Smooth muscle cell (in vitro differentiated cells): ENCODE results near the genes ASNS, TECPR1, BRI3 and BAIAP2L1.

GRCh38 chr7:96349497-96349987 is 27.6 kb upstream of the SLC25A13 start:
- RAMPAGE, long total RNA: no peak

- RAMPAGE, long total RNA: no peak
Measured at GRCh38 chr7:97015917-97016590, 8.6 kb downstream of the DLX5 start.

- RAMPAGE, long total RNA: no peak
Measured at GRCh38 chr7:97027521-97027893, 2.9 kb upstream of the DLX5 start.

DNA sequence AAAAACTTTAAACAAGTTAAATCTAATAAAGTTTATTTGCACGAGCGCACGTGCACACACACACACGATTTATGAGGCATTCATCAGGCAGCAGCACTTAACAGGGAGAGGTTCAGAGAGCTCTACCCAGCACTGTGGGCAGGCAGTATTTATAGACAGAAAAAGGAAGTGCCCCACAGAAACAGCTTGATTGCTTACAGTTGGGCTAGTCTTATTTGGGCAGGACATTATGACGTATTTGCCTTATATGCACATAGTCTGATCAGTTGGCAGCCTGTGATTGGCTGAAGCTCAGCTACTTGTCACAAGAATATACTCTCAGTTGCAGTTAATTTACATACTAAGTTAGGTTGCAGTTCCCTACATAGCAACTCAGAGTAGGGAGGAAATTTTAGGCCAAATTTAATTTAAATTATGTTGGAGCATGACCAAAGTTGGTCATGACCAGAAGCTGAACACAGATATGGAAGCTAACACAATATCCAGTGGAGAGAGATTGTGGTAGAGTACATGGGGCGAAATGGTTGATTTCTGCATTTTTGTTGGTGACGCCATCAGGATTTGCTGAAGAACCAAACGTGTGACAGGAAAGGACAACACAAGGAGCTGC is 1.1 kb upstream of the SDHAF3 start:
- RAMPAGE, long total RNA: no peak

DNA sequence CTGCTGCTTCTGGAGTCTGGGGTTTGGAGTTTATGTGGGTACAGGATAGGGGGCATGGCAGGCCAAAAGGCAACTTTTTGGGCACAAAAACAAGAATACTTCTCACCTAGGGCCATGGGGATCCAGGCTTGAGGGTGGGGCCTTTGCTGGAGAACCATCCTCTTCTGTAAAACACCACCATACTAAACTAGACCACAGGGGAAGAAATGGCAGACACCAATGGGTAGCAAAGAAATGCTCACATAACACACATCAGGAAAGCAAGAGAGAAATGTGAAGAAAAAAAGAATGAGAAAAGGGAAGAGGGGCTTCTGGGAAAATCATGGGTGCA is 115.1 kb downstream of the SDHAF3 start:
- RAMPAGE, long total RNA: no peak

DNA sequence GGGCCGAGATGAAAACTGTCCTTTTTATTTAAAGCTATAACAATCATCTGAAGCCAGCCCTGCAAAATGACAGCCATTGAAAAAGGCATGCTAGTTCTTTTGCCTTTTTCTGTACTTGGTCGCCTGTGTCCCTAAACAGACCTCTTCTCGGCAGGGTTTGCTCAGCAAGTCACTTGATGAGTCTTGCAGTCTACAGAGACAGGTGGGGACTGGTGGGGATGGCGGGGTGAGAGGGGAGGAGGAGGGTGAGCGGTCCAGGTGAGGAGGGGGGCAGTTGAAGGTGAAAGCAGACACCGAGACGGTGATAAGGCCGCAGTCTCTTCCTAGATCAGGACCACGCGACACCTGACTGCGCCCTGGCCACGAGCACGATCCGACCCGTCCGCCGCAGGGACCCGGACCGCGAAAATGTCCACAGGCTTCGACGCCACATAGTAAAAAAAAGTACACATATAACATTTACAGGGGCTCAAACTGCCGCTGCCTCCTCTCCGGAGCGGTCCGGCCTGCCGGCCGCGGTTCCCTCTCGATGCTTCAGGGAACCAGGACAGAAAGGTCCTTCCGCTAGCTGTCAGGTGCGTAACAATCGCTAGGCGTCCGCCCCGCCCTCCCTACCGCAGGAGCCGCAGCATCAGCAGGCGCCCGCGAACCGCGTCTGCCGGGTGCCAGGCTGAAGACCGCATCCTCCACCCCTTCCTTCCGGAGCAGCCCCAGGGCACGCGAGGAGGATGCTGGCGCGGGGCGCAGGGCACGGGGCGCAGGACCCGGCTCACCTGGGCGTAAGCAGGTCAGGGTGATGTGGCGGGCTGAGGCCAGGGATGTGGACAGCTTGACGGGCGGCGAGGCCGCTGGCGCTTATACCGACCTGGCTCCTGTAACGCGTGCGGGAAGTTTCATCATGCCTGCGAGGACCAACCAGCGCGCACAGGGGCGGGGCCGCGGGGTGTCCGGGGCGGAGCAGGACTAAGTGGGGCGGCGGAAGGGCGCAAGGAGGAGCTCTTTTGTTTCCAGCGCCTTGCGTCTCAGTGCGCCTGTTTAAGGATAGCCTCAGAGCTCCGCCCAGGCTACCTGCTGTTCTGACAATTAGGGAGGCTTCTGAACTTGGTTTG is at the start of gene ASNS:
ASNS (minus strand) TSS at position 831 of the 1,109 bp plus-strand sequence.
- RAMPAGE, long total RNA: start-site peak on the minus strand centred at position 868 of the sequence, 122 bp wide, 131 and 118 reads in 2 replicates

DNA sequence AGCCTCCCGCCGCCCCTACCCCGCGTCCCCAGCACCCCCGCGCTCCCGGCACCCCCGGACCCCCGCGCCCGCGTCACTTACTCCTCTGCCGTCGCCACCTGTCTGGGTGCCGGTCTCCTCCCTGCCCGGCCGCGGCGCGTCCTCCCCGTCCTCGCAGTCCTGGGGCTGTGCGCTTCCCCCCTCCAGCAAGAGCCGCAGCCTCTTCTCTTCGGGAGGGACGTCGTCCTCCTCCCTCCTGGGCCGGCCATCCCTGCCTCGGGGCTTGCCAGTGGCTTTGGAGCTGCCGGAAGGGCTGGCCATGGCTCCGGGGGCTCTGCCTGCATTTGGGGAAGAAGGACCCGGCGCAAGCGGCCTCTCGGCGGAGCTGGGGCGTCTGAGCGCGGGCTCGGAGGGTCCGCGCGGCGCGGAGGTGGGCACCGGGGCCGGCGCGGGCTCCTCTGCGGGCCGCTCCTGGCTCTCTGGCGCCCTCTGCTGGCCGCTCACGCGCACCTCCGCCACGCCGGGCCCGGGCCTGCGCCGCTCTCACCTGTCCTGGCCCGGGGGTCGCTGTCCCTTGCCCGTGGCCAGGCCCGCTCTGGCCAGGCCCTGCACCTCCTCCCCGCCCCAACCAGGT is 55.9 kb upstream of the ASNS start:
- RAMPAGE, long total RNA: no peak

DNA sequence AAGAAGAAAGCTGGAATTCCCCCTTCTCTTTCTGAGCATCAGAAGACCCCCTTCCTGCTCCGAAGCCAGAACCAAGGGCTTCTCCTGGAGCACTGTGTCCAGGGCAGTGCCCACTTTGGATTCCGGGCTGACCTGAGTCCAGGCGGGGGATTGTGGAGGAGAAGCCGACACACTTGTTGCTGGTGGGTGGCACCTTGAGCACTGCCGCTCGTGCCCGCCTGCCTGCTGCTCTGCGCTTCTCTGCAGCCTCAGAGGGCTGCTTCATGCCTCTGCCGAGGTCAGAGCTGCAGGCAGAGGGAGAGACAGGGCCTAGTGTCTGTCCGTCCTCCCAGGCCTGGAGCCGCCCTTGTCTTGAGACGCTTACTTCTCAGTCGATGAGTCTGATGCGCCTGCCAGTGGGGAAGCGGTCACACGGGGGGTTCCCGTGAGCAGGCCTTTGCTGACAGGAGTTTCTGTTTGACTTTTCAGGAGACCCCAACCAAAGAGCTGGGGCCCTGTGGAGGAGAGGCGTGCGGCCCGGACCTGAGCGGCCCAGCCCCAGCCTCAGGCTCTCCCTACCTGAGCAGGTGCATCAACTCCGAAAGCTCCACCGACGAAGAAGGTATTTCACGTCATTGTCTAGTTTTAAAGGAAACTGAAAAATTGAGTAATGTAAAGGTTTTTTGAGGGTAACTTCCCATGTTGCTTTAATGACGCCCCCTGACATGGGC is 8.0 kb upstream of the BHLHA15 start:
- RAMPAGE, long total RNA: no peak

DNA sequence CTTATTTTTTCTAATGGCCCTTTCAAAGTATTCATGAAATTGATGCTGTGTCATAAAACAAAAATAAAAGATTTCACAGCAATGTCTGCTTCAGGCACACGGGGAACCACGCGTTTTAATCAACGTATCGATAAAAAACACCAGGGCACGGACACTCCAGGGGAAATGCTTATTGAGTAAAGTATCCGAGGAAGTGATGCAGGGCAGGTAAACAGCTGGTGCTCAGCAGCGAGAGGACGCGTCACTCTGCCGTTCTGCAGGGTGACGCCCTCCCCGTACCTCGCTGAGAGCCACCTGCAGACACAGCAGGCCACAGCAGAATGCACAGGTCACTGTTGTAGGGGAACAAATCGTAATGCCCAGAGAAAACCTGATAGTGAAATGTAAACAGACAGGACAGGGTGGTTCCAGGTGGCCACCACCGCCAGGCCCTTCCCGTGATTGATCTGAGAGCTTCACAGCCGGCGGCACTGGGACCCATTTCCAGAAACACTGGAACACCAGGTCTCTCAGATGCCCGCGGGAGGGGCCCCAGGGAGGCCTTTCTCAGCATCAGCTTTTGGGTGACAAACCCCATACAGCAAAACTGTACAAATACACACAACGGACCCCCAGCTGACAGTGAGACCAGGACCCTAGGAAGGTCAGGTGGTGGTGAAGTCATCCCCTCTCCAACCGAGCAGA is 4.3 kb downstream of the BHLHA15 start:
- RAMPAGE, long total RNA: no peak

DNA sequence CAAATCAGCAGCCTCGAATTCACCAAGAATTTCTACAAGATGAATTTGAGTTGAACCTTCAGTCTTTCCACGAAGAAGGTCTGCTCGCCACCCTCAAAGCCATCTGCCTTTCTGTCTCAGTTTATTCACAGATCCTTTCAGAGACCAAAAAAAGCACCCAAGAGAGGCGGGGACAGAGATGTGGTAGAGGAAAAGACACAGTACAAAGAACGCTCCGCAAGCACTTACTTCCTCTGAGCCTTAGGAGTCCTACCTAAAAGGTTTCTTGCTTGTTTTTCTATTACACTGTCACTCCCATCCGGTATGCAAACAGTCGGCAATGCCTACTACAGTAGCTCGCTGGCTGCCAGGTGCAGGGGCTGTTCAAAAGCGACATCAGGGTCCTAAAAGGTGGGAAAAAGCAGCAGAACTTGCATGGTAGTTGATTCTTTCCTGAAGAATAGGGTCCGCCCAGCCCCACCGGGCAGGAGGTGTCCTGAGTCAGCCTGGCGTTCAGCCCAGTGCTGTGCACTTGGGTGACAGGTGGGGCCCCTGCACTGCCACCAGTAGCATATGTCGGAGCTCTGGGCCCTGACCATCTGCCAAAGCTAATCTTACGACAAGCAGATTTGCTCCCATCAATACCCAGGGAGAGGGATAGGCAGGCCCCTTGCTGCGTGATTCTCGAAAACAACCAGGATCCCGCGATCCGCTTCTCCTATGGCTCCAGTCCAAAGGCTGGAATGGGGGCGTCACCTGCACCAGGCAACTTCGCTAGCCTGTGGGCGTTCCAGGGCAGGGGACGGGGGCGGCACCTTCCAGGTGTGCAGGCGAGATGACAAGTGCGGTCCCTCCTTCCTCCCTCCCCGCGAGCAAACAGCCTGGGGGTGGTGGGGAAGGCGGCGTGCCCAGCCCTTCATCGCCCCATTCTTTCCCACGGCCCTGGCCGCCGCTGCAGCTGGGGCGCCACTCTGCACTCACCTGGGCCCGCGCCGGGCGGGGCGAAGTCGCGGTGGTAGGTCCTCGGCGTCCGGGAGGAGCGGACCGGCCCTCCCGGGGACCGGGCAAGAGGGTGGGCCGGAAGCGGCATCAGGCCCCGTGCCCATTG is at the start of gene TECPR1:
TECPR1 (minus strand) TSS at position 1,067 of the 1,087 bp plus-strand sequence.
- RAMPAGE, long total RNA: start-site peak on the minus strand centred at position 1,046 of the sequence, 43 bp wide, 35 and 21 reads in 2 replicates

GRCh38 chr7:98280553-98281099 is 860 bp upstream of the BRI3 start:
- RAMPAGE, long total RNA: no peak

GRCh38 chr7:98281100-98282050 is at the start of gene BRI3:
Gene BRI3, plus strand, starts transcription at chr7:98281686.
- RAMPAGE, long total RNA: no peak

GRCh38 chr7:98400198-98401244 is at the start of gene BAIAP2L1:
Gene BAIAP2L1, minus strand, starts transcription at chr7:98401090.
- RAMPAGE, long total RNA: start-site peak on the minus strand at chr7:98400807-98401124, 23 and 42 reads in 2 replicates

- RAMPAGE, long total RNA: no peak
Measured at GRCh38 chr7:98771607-98771964, 98.2 kb downstream of the TMEM130 start.

- RAMPAGE, long total RNA: no peak
Measured at GRCh38 chr7:98867096-98867960, 2.5 kb downstream of the TMEM130 start.

- RAMPAGE, long total RNA: no peak
Measured at GRCh38 chr7:99011019-99011753, 132.7 kb downstream of the SMURF1 start.

DNA sequence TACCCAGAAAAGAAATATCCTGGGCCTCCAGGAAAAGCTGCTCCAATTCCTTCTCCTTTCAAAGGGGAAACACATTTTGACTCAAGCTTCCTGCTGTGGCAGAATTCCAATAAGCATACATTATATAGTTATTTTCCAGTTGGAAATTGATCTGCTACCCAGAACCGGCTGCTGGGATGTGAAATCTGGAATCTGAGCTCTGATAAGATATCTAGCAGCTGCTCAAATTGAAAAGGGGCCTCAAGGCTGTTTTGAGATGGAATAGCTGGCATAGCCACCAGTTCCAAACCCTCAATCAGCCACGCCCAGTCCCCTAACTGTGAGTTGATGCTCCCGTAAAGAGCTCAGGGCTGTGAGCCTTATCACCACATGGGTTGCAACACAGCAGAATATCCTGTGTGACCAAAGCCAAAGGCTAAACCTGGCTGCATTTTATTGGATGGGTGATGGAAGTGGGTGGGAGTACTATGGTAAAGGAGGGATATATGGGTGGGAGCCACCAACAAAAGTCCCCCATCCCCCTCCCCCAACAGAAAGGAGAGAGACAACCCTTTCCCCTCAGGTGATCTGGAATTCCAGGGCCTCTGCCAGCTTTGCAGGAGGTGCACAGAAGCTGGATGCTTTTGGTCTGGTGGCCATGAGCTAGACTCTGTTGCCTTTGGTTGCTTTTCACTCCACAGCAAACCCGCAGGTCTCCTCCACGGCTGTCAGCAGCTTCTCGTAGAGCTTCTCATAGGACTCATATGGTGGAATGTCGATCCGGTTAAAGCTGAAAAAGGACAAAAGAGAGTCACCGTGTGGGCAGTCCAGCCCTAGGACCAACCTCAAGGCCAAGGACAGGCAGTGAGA is 113.8 kb downstream of the SMURF1 start:
- RAMPAGE, long total RNA: no peak

DNA sequence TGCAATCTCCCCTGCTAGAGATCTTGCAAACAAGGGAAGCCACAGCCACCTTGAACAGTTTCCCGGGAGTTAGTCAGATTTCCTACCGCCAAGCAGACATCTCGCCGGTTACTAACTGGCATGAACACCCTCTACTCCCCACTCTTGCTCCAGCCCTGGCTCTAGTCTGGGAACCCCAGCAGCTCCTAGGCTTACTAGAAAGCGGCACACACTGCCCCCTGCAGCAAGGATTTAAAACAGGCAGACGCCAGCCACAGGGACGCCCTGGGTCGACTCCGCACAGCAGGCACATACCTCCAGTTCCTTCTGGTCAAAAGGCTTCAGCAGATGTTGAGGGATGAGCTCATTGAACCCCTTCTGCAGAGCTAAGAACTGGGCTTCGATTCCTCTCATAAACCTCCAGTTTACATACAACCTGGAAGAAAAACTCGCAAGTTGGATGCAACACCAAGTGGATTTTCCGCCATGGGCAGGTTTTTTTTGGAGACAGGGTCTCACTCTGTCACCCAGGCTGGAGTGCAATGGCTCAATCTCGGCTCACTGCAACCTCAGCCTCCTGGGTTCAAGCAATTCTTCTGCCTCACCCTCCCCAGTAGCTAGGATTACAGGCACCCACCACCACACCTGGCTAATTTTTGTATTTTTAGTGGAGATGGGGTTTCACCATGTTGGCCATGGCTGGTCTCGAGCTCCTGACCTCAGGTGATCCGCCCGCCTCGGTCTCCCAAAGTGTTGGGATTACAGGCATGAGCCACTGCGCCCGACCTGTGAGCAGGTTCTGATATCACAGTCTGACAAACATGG is 106.9 kb downstream of the SMURF1 start:
- RAMPAGE, long total RNA: no peak

GRCh38 chr7:99049443-99050066 is 94.4 kb downstream of the SMURF1 start:
- RAMPAGE, long total RNA: no peak

GRCh38 chr7:99064359-99065230 is 79.3 kb downstream of the SMURF1 start:
- RAMPAGE, long total RNA: no peak